Panc1 (cell line): ENCODE data around the genes HLA-C and C6orf47.

DNA sequence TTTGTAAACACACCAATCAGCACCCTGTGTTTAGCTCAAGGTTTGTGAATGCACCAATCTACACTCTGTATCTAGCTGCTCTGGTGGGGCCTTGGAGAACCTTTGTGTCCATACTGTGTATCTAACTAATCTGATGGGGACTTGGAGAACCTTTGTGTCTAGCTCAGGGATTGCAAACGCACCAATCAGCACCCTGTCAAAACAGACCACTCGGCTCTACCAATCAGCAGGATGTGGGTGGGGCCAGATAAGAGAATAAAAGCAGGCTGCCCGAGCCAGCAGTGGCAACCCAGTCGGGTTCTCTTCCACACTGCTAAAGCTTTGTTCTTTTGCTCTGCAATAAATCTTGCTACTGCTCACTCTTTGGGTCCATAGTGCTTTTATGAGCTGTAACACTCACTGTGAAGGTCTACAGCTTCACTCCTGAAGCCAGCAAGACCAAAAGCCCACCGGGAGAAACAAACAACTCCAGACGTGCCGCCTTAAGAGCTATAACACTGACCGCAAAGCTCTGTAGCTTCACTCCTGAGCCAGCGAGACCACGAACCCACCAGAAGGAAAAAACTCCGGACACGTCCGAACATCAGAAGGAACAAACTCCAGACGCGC lies 25.8 kb upstream of the POU5F1 start:
- RRBS, 2 experiments = no CpG with 5 or more reads among the region's 15 CpGs

GRCh38 chr6:31202177-31202614 lies 31.7 kb upstream of the POU5F1 start:
- RRBS, 2 experiments = no CpG with 5 or more reads among the region's 7 CpGs

DNA sequence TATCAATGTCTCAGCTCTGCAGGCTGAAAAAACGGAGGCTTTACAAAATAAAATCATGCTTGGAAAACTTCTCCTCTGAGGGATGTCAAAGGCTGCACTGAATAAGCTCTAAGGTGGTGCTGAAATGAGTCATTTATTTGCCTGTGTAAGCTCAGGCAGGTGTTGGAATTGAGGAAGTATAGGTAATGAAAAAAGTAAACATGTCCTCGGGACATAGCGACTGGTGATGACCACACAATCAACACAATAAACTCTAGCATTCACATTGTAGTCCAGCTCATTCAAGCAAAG lies 32.7 kb upstream of the POU5F1 start:
- RRBS, 2 experiments = no CpG with 5 or more reads among the region's 3 CpGs

- RRBS, 2 experiments = no CpG with 5 or more reads among the region's 8 CpGs
These were observed 42.4 kb downstream of the HLA-C start for GRCh38 chr6:31229345-31229960.

DNA sequence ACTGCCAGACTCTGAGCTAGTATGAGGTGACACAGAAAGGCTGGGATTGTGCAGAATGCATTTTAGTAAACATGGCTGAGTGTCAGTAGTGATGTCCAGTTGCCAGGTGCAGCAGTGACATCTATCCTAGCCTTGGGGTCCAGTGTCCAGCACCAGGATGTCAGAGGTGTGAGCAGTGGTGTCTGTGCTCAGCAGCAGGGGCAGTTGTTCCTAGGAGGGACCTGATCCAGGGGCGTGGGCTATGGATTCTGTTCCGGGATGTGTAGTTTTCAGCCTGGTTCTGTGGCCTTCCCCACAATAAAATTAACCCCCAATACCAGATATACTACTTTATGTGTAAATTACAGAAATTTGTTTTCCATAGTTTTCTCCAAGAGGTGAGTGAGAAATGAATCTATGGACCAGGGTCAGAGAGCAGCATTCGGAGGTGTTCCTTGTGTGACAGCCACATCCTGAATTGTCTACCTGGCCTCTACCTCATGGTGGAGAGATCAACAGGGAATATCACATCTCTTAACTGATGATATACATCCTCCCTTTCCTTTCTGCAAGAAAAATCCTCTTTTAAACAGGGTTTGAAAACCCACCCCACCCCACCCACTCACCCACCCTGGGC lies 5.8 kb downstream of the HLA-C start:
- RRBS, 2 experiments = no CpG with 5 or more reads among the region's 3 CpGs

GRCh38 chr6:31268083-31268568 lies 3.8 kb downstream of the HLA-C start:
- RRBS, 2 experiments = no CpG with 5 or more reads among the region's 8 CpGs

- RRBS, 2 experiments = no CpG with 5 or more reads among the region's 30 CpGs
These were observed at the start of gene HLA-C for GRCh38 chr6:31271934-31272498. HLA-C (minus strand) TSS chr6:31272092.

DNA sequence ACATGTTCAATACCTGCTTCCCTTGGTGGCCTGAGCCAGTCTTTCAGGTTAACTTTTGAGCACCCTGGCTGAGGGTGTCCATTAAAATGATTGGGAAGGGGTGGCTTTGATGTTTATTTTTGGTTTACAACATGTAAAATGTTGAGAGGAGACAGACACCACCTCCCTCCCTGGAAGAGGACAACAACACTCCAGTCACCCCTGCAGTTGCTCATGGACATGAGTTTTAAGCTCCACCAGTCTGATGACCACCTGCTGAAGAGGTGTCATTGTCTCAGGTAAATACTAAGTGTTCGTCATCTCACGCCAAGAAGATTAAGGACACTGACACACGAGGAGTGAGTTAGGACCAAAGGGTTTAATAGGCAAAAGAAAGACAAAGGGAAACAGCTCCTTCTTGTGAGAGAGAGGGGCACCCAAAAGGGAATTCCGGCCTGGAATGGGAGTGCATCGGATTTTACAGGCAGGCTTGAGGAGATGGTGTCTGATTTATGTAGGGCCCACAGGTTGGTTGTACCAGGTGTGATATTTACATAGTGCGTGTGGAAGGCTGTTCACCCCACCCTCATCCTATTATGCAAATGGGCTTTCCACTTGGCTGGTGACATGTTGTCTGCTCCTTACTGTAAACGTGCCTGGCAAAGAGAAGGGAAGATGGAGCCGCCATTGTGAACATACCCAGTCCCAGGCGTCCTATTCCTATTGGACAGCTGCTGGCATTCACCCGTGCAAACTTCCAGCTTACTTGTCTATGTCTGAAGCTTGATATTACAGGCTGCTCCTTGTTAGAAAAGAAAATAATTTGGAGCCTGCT lies 6.6 kb downstream of the HLA-B start:
- RRBS, 2 experiments = no CpG with 5 or more reads among the region's 10 CpGs

- RRBS, 2 experiments = no CpG with 5 or more reads among the region's 31 CpGs
These were observed 9.8 kb upstream of the HLA-B start for GRCh38 chr6:31366550-31367342.

DNA sequence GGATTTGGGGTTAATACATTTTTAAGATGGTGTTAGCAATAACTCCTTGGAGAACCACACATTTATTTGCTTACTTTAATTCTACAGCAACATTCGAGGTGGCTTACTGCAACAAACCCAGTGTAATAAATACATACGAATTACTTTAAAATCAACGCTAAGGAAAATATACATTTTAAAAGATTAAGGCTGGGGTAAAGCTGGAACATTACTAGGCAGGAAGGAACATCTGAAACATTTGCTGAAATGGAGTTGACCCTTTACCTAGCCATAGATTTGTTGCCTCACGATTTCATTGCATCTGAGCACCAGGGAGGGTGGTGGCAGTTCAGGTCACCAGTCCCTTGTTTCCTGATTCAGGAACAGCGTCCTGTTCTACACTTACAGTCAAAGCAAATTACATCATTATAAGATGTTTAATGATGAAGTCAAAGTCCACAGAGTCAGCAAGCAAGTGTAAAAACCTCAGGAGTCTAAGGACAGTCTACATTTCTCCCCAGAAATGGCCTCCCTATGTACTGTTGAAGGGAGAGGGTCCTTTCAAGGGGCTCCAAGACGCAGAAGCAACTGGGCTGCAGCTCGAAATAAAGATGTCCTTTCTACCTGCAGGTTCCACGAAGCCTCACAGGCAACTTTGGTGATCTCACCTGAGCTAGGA lies 9.0 kb upstream of the MICA start:
- RRBS, 2 experiments = no CpG with 5 or more reads among the region's 8 CpGs

- RRBS, 2 experiments = no CpG with 5 or more reads among the region's 2 CpGs
These were observed 18.1 kb downstream of the MICA start for GRCh38 chr6:31421473-31421902.

DNA sequence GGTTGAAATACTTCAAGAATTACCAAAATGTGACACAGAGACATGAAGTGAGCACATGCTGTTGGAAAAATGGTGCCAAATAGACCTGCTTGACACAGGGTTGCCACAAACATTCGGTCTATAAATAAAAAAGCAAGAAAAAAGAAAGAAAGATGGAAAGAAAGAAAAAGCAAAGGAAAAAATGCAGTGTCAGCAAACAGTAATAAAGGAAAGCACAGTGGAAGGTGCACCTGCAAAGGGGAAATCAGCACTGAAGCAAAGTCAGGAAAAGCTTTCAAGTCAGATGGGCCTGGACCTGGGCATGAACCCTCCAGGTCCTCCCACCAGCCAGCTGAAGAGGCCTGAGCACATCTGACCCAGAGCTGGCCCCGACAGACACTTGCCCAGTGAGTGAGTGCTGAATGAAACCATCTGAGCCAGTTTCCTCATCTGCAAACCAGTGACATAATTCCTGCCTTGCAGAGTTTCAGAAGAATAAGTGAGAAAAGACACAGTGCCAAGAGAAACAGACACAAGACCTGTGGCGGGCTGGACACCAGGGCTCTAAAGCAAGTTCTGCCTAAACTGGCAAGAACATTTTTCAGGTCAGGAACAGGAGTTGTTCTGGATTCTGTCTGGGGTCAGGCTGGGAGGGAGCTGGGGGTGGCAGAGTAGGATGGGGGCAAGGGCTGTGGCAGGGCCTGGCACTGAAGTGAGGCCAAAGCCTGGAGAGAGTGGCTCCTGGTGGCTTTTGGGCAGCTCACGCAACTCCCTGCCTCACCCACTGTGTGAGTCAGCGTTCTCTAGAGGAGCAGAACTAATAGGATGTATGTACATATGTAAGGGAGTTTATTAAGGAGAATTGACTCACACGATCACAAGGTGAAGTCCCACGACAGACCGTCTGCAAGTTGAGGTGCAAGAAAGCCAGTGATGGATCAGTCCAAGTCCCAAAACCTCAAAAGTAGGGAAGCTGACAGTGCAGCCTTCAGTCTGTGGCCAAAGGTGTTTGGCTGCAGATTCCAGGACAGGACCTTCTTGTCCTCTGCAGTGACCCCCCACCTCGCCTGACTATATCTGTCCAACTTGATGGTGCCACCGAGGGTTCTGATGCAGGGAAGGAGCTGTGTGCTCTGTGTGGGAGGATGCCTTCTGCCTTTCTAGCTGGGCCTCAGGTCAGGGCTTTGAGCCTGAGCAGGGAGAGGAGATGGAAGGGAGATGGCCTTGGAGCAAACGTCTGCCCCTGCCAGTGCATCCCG lies 23.7 kb upstream of the MICB start:
- RRBS, 2 experiments = no CpG with 5 or more reads among the region's 12 CpGs

- RRBS, 2 experiments = no CpG with 5 or more reads among the region's 3 CpGs
These were observed 2.7 kb upstream of the MCCD1 start for GRCh38 chr6:31525949-31526604.

GRCh38 chr6:31534648-31534924 lies 5.8 kb downstream of the MCCD1 start:
- RRBS, 2 experiments = 100% methylated on average over 5 of the region's 13 CpGs; no CpG with 5 or more reads in 1 of the 2 experiments

- RRBS, 2 experiments = no CpG with 5 or more reads among the region's 8 CpGs
These were observed 12.3 kb upstream of the LTA start for GRCh38 chr6:31559631-31560297.

- RRBS, 2 experiments = no CpG with 5 or more reads among the region's 8 CpGs
These were observed 10.2 kb upstream of the LTA start for GRCh38 chr6:31561694-31562526.

- RRBS, 2 experiments = 3 to 9% methylated on average over 22 to 24 of the region's 62 CpGs
These were observed 1.6 kb downstream of the LTB start for GRCh38 chr6:31580536-31581204.

DNA sequence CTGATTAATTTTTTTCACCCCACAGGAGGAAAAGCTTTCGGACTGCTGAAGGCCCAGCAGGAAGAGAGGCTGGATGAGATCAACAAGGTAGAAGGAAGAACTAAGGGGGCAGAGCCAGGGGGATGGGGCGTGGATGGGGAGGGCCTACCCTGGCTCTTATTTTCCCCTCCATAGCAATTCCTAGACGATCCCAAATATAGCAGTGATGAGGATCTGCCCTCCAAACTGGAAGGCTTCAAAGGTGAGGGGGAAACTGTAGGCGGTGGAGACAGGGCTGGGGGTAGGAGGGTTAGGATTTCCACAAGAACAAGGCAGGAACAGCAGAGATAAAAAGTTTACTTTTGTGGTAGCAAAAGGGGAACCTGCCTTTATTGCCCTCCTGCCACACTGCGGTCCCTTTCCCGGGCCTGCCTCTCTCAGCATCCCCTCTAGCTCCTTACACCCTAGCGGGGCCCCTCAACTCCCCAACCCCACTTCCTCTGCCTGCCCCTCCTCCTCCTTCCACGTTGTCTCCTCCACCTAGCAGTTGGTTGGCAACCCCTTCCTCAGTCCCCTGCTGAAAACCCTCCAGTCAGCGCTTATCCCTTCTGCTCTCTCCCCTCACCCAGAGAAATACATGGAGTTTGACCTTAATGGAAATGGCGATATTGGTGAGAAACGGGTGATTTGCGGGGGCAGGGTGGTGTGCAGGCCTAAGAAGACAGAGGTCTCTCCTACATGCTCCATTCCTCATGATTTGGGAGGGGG lies 635 bp downstream of the AIF1 start:
- RRBS, 2 experiments = no CpG with 5 or more reads among the region's 12 CpGs

GRCh38 chr6:31659437-31660208 lies 955 bp downstream of the C6orf47 start:
- RRBS, 2 experiments = no CpG with 5 or more reads among the region's 14 CpGs

- RRBS, 2 experiments = under 1 to 5% methylated on average over 18 to 20 of the region's 41 CpGs
These were observed at the start of gene C6orf47 for GRCh38 chr6:31660660-31661319. C6orf47 (minus strand) TSS chr6:31660778.